ENCODE data around the gene CCDC73.

- RRBS: no CpG with 5 or more reads among the region's 5 CpGs
Measured at GRCh38 chr11:32442890-32443835, 7.8 kb upstream of the WT1 start.

- RRBS: no CpG with 5 or more reads among the region's 4 CpGs
Measured at GRCh38 chr11:32451757-32452375, 16.5 kb upstream of the WT1 start.

DNA sequence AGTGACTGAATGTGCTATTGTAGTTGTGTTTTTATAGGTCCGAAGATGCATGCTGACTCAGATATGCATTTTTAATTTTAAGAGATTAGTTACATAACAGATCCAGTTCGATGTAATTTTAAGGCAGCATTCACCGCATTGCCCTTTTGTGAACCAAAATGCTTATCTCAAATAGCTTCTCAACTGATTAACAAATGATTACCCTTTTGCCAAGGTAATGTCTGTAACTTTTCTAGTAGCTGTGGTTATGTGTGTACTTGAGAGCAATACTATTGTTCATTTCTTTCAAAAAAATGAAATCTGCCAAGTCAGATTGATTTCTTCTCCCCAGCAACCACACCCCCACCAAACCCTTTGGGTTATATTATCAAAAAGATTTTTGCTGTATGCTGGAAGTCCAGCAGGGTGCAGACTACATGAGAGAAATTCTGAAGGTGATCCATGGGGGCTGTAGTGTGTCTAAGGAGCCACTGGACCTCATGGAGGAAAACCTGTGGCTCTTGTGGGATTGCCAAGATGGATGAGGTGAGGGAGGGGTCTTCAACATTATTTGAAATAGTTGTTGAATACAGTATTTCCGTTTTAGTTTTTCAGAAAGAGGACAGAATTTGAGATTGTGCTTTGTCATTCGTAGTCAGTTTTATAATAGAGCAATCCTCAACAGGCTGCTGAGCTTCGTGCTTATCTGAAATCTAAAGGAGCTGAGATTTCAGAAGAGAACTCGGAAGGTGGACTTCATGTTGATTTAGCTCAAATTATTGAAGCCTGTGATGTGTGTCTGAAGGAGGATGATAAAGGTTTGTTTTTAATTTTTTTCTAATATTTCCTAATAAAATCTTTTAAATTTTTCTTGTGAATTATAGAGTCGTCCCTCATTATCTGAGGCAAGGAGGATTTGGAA is 3.0 kb downstream of the EIF3M start:
- RRBS: no CpG with 5 or more reads among the region's 8 CpGs

DNA sequence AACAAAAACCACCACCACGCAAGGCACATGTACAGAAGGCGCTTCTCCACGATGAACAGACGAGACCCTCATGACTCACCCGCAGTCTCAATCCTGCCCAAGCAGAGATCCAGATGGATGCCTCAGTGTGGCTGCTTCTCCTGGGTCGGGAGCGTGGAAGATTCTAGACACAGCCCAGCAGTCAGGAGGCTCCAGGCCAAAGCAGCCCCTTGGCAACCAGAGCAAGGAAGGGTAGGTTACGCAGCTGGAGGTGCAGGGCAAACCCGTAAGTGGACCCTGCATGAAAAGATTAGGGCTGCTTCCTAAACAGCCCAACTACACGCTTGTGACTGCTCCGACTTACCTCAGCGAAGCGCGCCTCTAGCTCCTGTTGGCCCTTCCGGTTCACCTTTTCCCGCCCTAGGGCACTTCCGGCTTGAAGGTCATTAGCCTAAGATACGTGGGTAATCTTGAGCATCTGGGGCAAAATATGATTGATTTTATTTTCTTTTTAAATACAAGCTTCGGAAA is at the start of gene CCDC73:
Gene CCDC73 (minus strand): TSS at position 393 of the 510 bp plus-strand sequence.
- RRBS: no CpG with 5 or more reads among the region's 19 CpGs

GRCh38 chr11:32968543-32968903 is 47.2 kb upstream of the DEPDC7 start:
- RRBS: no CpG with 5 or more reads among the region's 1 CpG

DNA sequence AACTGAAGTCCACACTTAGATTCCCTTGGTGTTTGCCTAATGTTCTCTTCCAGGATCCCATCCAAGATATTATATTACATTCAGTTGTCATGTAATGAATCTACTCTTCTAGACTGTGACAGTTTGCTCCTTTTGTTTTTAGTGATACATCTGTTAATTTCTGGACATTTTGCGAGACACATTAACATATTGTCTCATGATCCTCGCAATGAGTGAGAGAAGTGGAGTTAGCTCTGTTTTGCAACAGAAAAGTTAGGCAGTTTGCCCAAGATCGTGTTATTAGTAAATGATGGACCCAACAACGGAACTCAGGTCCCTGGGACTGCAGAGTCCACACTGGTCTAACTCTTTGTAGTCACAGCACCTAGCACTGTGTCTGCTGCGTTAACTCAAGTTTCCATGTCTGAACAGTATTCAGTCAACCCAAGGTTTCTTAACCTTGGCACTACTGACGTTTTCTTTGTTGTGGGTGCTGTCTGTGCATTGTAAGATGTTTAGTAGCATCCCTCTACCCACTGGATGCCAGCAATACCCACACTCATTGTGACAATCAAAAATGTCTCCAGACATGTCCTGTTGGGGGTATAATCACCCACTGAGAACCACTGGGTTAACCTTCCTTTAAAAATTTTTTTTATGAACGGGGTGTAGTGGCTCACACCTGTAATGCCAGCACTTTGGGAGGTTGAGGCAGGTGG is 3.2 kb downstream of the DEPDC7 start:
- RRBS: no CpG with 5 or more reads among the region's 7 CpGs

GRCh38 chr11:33040107-33040634 is 799 bp downstream of the TCP11L1 start:
- RRBS: no CpG with 5 or more reads among the region's 20 CpGs

DNA sequence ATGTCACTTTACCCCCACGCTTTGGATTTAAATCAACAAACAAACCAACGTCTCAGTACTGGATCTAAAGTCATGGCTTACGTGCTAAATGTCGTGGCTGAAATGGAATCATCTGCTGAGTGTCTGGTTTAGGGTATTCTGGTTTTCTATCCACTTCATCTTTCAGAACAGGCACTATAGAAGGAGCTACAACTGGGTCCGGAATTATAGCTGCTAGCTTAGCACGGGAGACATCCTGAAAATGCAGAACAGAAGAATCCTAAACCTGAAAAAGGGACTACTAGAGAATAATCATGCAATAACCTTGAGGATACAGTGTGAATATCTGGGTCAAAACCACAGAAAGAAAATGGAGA is 47.5 kb downstream of the TCP11L1 start:
- RRBS: no CpG with 5 or more reads among the region's 6 CpGs

- RRBS: no CpG with 5 or more reads among the region's 17 CpGs
Measured at GRCh38 chr11:33375591-33375953, 336 bp upstream of the KIAA1549L start.

DNA sequence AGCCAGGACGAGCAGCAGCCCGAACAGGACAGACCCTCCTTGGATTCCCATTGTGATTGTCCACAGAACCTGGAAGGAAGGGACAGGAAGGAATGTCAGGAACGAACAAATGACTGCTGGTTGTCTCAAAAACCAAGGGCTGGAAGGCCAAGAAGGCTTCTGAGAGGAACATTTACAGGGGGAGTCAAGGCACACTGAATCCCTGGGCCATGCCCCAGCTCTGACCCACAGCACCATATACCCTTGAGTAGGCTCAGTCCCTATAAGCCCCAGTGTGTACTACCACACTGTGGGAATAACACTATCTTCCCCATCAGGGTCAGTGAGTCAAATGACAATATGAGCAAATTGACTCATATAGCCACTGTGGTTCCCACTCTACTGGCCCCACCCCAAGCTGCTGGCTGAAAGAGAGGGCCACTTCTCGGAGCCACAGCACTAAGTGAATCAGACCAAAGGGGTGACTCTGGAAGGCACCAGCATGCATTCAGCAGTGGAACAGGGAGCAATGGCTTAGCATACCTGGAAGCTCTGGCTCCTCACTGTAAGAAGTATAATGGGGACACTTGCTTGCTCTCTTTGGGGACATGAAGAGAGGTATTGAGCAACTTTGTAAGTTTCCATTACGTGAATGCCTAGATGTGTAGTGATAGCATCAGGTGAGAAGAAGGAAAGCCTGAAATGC is 13.7 kb downstream of the CD59 start:
- RRBS: no CpG with 5 or more reads among the region's 5 CpGs

GRCh38 chr11:34076035-34076600 is 24.6 kb downstream of the CAPRIN1 start:
- RRBS: no CpG with 5 or more reads among the region's 6 CpGs

DNA sequence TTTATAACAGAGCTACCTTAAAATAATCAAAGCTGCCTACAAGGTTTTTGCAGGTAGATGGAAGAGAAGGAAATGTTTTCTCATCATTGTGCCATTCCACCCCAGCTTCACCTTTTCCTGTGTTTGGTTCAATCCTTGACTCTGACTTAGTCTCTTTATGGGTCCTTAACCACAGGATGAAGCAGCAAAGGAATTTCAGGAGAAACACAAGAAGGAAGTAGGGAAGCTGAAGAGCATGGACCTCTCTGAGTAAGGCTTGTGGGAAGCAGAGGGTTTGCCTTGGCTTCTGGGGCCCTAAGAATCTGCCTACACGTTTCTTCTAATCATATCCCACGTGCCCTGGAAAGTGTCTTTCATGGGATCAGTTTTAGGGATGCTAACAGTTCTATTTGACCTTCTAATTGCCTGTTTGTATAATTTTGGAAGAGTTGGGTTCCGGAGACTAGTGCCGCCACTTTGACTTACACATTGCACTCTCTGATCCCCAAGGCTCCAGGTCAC is 36.7 kb downstream of the NAT10 start:
- RRBS: no CpG with 5 or more reads among the region's 4 CpGs

DNA sequence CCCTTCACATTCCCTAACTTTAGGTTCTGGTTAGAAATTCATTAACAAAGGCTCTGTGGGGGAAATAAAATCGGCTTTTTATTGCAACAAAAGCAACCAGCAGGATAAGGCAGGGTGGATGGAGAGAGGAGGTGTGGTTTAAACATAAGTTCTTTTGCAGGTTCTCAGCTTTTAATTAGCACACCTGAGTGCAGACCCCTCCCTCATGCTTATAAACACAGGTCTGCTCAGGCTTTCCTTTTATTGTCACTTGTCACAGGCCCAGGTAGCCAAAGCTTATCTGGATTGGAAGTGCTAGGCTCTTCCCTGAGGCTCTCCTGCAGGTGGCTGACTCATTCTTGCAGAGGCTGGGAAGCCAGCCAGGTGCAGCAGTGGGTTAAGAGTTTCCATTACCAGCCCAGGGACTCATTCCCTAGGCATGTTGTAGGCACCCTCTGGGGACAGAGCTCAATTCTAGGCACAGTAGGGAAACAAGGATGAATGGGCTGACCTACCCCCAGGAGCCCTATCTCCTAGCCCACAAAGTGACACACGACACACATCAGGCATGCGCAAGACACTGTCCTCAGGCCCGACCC is 94.4 kb downstream of the ABTB2 start:
- RRBS: no CpG with 5 or more reads among the region's 4 CpGs

DNA sequence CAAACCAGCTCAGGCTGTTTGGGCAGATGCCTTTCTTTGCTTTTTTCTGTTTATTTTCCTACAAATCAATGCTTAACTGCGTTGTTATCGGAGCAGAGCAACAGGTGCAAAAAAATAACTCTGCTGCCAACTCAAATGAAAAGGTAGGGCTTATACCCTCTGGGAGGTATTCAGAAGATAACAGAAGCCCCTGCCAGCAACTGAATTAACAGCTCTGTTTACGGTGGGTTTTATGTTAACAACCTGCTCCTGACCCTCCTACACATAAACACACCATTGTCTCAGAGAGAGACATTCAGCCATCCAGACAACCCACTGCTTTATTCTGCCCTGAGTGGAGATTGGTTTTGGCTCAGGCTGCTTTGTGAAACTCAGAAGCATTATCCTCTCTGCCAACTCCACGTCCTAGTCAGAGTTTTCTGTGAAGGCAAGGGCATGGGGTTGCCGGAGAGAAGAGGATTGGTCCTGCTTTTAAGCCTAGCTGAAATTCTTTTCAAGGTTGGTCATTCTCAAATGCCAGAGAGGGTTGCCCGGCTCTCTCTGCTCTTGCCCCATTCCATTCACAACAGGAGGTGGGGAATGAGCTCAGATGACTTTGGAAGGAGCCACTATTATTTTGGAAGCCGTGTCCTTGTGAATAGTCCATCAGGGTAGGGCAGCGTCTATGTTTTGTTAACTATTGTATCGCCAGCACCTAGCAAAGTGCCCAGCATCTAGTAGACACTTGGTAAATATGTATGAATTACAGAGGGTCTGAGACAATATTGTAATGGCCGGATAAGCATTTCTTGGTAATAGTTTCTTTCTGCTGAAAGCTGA is 11.5 kb downstream of the EHF start:
- RRBS: 89% methylated on average over 2 of the region's 10 CpGs

DNA sequence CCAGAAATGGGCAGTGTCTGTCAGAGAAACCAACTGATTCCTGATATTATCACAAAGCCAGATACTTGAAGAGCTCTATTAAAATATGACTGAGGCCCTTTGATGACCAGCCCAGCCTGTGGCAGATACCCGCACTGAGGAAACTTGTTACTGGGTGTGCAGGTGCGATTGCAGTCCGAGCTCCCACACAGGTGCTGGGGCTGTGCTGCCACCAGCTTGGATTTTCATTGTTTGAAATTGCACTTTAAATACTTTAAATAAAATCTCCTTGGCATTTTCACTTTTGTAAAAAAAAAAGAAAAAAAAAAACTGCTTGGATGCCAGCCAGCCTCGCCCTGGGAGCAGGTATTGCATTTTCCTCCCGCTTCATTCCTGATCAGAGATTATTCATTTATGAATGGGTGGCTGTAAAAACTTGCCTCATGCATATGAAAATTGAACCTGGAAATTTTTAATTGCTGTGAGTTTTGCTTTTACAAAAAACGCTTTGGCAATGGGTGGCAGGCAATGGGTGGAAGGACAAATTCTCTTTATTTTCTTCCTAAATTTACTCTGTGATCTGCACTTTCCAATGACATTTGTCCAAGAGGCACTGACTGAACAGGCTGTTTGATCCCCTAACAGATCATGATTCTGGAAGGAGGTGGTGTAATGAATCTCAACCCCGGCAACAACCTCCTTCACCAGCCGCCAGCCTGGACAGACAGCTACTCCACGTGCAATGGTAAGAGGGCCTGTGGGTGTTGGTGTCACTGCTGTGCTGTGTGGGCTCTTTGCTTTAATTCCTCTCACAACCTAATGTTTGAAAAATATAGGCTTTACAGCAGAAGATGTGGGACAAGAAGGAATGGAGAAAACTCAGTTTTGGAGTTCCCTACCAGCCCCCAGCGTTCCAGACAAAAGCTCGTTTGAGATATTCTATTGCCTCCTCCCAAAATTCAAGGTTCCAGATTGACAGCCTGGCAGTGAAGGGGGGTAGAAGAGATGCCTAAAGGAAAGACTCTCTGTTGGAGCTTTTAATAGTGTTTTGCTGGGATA is 21.4 kb downstream of the EHF start:
- RRBS: no CpG with 5 or more reads among the region's 11 CpGs

DNA sequence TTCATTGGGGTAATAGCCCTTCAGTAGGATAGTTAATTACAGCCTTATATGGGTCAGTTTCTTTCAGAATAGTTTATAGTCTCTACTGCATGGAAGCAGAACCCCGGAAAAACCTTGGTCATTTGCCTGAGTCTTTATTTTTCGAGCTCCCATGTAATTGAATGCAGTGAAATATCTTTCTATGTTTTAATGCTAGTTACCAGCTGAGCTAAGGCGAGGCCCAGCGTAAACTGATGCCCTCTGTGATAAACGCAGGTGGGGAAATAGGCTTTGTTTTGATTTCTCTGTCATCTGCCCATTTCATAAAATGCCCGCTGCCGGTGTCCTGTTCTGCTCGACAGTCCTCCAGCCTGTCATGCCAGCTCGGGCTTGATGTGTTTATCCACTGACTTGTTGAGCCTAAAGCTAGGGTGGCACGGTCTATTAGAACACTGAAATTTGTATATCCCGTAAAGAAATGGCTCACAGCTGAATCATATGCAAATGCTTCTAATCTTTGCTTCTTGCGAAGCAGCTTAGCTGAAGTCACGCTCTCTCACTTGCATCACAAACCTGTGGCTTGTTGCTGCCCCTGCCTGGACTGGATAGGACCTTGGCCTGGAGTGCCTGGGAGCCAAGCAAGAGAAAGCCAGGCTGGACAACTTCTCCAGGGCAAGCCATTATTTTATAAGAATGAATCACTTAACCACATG is 32.9 kb downstream of the EHF start:
- RRBS: no CpG with 5 or more reads among the region's 13 CpGs

GRCh38 chr11:34783823-34784235 is 132.3 kb downstream of the APIP start:
- RRBS: no CpG with 5 or more reads among the region's 2 CpGs

DNA sequence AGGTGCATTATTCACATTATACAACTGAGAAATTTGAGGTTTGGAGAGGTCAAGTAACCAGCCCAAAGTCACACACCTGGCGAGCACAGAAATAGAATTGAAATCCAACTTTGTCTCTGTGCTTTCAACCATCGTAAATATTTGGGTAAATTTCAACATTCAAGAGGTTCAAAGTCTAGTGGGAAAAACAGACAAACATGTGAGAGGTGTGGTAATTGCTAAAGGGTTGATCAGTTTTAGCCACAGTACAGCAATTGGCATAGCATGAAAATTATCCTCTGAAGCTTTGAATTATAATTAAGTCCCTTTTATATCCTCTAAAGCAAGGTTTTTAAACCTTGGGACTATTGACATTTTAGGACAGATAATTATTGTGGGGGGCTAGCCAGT is 131.6 kb downstream of the APIP start:
- RRBS: no CpG with 5 or more reads among the region's 2 CpGs

GRCh38 chr11:34935315-34936063 is 19.1 kb downstream of the PDHX start:
- RRBS: no CpG with 5 or more reads among the region's 1 CpG

DNA sequence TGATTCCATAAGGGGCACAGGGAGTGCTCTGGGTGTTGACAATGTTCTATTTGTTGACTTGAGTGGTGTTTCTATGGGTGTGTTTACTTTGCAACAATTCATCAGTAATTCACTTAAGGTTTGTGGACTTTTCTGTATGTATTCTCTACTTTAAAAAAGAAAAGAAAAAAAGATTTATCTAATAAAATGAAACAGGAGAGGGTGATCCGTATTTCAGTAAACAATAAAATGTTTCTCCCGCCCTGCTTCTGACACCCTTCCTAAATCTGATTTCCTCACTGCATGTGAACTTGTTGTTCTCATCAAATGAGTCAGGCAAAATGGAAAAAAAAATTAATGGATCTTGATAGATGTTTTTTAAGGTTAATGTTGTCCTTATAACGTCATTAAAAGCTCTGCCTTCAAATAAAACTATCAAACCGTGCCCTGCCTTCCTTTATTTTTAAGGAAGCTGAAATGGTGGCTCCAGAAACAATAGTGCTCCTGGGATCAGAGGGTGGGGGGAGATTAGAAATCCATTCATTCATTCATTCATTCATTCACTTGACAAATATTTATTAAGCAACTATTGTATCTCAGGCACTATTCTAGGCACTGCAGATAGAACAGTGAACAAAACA is 77.2 kb upstream of the CD44 start:
- RRBS: no CpG with 5 or more reads among the region's 4 CpGs